Left lobe of liver (tissue), 1 donor: Measurements from ENCODE around the genes FEZ2 and CEBPZ.

GRCh38 chr2:32926736-32927366 lies 19.9 kb upstream of the LTBP1 start:
- PRO-cap, result no peak

DNA sequence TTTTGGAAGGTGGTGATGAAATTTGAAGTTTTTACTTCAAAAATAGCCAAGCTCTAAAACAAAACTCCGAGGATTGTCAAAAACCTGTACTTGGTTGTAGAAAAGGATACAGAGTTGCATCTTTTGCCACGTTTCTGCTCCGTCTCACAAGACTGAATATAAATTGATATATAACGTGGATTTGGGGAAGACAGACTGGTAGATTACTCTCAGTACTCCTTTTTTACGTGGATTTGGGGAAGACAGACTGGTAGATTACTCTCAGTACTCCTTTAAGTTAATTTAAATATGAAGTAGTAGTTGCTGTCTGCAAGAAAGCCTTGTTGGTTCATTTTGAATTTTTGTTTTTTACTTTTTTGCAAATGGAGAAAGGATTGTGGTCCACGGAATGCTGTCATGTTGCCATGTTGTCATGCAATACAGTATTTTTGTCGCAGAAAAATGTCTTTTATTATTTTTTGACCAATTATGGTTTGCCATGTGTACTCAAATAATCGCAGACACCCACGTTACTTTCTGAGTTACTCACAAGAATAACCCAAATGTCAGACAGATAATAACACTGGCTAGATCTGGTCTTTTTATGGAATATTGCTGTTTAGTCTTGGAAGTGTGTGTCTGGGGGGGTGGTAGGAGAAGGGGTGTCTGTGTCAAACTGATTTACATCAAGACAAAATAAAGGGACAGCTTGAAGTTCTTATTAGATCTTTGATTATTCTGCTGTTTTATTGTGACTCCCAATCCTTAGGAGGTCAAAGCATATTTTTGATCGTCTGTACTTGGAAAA lies 188.8 kb downstream of the LTBP1 start:
- PRO-cap, result no peak

DNA sequence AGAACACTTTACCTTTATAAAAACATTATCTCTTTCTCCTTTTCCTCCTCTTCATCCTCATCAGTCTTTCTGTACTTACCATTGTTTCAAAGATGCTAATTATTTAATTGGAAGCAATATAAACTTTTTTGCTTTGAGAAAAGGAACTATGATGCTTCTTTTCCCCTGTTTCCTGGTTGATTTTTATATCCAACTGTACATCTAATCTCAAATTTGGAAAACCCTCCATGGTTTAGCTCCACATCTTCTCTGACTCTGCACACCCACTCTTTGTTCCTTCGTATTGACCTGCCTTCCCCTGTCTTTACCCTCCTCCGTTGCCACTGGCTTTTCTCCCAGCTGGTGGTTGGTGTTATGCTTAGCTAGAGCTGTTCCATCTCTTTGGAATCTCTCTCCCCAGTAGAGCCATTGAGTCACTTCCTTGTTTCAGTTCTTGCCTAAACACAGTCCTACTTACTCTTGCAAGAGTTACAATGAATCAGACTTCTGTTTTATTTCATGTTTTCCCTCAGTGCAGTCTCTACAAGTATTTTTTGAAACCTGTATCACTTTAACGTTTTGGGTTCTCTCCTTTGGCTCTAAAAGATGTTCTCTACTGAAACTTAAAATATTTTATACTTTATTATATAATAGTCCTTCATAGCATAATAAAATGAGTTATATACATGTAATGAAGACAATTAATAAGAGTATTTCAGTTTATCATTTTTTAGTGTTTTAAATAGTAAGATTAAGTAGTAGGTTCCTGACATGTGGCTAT lies 263.9 kb downstream of the LTBP1 start:
- PRO-cap, result no peak

DNA sequence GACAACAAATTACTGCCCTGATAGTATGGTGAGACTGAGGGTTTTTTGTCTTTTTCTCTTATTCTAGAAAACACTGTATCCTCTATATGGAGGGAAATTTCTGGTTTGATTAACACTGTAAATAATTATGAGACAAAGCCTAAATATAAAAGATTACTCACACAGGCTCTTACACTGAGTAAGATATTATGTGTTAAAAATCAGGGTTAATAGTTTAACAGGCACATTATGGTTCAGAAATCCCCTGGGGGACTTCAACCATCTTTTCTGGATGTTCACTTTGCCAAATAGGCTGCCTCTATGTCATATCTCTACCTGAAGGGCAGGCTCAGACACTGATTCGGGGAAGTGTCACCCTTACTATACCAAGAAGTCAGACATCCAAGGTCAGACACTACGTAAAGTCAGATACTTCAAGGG lies 1.2 kb upstream of the RASGRP3 start:
- PRO-cap, result no peak

DNA sequence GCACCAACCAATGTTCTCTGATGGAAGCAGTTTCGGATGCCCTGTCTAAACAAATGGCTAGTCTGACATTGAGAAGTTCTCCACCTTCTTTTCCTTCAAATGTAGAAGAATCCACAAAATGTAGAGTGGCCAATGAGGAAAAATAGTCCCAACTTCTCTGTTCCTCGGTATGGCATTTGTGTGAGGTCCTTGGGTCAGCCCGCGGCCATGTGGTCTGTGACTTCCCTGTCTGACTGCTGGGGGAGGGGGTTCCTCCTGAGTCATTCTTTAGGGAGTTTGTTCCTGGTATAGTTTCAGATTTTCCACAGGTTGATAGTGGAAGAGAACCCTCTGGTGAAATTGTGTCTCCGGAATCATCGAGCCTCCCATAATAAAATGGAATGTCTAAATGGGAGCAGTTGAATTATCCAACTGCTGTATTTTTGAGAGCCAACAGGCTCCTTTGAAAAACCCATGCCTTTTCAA lies 1.7 kb downstream of the RASGRP3 start:
- PRO-cap, result no peak

DNA sequence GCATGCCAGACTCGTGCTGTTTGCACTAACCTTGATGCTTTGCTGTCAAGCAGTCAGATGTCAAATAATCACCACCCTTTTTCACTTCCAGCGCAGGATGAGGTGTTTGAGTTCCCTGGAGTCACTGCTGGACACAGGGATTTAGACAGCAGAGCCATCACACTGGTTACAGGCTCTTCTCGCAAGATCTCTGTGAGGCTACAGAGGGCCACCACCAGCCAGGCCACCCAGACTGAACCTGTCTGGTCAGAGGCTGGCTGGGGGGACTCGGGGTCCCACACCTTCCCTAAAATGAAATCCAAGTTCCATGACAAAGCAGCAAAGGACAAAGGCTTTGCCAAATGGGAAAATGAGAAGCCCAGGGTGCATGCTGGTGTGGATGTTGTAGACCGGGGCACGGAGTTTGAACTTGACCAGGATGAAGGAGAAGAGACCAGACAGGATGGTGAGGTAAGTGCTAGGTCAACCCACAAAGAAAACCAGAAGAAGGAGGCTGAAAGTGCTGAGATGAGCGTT lies 40.5 kb downstream of the FAM98A start:
- PRO-cap, result no peak

- PRO-cap, result no peak
These were observed 11.7 kb downstream of the CRIM1 start for GRCh38 chr2:36367228-36367825.

GRCh38 chr2:36399627-36400049 lies 44.1 kb downstream of the CRIM1 start:
- PRO-cap, result no peak

GRCh38 chr2:36537127-36537649 lies 60.8 kb downstream of the FEZ2 start:
- PRO-cap, result no peak

DNA sequence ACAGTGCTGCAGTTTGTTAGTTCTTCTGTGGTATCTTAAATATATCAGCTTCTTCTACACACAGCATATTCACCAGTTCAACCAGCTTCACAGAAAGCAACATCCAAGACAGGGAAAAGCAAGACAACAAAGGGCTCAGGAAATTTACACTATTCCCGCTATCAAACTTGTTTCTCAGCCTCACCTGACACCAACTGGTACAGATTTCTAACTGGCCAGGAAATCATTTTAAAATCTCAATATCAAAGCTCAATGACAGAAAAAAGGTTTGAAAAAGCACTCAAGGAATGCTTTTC lies 28.4 kb downstream of the FEZ2 start:
- PRO-cap, result no peak

DNA sequence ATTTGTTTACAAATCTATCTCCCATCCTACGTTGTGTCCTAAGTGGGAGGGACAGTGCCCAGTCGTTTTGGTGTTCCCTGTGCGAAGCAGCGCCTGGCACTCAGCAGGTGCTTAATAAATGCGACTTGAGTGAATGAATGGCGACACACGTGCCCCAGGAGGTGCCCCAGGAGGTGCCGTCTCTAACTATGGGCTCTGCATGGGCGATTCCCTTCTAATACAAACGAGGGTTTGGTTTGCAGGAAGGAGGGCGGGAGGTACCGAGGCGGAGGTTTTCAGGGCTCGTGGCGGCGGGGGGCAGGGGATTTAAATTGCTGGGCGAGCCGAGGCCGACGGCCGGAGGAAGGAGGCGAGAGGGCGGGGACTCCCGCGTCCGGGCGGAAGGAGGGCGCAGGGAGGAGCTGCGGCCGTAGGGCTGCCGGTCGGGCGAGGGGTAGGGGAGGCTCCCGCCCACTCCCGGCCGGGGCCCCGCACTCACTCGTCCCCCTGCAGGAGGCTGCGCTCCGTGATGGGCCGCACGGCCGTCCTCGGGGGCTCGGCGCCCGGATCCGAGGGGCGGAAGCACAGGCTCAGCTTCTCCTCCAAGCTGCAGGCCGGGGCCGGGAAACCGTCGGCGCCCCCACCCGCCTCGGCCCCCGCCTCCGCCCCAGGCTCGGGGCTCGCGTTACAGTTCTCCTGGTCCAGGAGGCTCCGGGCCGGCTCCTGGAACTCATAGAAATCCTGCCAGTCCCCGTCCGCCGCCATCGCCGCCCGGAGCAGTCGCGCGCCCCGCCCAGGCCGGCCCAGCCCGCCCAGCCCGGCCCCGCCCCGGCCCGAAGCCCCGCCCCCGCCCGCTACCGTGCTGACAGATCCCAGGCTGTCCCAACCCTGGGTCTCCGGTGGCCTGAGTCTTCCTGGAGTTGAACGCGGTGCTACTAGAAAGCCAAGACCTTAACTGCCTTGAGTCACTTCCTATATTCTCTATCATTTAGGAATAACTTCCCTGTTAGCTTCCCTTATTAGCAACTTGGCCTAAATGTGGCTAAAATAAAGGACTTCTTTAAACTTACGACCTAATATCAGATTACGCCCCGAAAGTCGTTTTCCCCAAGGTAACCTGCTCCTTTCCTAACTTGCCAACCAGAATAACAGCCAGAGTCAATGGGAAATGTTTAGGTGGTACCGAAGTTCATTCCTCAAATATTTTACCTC lies at the start of gene FEZ2:
FEZ2 (minus strand) TSS at position 770 of the 1,191 bp plus-strand sequence.
- PRO-cap, result bidirectional peak, plus-strand start at position 372 of the sequence, minus-strand start at position 277 of the sequence; bidirectional peak, plus-strand start at position 891 of the sequence, minus-strand start at position 752 of the sequence

DNA sequence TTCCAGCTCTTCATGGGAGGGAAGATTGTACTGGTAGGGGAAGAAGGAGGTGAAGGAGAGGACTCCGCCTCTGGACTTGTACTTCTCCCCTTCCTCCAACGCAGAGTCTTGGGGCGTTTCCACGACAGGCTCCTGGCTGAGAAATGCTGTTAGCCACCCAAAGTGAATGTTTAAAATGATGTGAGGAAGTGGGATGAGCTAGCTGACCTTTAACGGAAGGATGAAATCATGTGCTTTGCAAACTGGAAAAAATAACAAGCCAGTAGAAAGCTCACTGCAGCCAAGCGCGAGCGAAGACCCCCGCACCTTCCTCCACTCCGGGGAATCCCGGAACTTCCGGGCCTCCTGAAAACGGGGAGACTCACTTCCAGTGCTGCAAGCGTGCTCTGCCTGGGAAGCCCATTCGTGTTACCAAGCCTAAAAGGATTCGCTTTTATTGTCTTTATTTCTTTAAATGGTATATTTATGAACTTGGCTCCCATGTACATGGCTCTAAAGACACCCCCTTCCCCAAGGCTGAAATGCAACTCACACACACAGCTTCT lies 85.8 kb downstream of the VIT start:
- PRO-cap, result no peak

- PRO-cap, result no peak
These were observed 102.3 kb downstream of the VIT start for GRCh38 chr2:36798827-36799218.

DNA sequence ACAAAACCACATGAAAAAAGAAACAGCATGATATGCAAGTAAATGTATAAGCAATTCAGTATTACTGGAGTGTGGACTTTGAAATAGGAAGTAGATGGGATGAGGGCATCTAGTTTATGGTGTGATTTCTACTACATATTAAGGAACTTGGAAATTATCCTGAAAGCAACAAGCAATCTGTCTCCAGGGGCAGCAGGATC lies 107.4 kb downstream of the STRN start:
- PRO-cap, result no peak

- PRO-cap, result no peak
These were observed 82.4 kb downstream of the STRN start for GRCh38 chr2:36883753-36884422.

DNA sequence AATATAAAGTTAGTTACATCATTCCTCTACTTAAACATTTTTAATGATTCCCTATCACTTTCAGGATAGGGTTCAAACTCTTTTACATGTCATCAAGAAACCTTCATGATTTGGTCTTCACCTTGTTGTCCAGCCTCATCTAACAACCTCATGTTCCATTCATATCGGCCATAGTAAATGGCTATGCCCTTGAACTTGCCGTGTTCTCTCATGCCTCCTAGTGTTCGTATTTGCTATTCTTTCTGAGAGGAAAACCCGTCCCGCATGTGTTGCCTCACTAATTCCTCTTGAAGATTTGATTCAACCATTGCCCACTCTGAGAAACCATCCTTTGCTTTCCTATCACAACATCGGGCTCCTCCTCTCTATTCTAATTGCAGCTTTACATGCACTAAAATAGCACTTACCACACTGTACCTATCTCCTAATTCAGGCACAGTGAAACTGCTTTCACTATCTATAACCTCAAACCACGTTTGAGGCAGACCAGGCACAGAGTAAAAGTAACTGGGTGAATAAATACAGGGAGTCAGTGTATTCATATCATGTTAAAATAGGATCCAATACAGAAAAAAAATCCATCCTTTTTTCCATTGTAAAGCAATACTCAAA lies 38.8 kb upstream of the STRN start:
- PRO-cap, result no peak

GRCh38 chr2:37136021-37136894 lies 20.5 kb downstream of the EIF2AK2 start:
- PRO-cap, result no peak

- PRO-cap, result no peak
These were observed 3.8 kb downstream of the EIF2AK2 start for GRCh38 chr2:37152853-37153555.

DNA sequence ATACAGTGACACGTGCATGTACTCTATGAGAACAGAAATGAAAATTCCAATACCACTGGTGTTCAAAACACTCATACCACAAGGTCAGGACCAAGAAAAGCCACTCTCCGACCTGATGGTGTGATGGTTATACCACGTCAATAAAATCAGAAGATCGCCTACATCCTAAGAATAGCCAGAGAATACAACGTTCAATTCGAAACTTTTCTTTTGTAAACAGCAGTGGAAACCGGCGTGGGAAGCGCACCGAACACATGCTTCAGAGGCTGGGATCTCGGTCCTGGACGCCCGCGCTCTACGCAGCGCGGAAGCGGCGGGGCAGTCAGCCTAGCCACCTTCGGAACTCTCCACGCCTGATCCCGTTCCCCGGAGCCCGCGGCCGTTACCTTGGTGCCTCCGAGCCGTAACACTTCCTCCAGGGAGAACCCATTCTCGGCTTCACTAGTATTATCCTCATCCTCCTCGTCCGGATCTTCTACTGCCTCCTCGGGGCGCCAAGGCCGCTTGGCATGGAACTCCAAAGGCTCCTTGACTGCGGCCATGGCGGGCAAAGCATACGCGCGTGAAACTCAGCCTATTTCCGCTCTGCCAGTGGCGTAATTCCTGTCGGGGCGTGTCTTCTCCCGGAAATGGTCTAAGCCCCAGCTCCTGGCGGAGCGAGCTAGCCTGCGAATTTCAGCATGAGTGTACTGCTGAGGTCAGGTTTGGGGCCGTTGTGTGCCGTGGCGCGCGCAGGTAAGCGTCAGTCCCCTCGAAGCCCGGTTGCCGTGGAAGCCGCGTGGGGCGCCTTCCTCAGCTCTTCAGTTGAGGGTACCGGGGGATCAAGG lies at the start of gene CEBPZ:
CEBPZ (minus strand) TSS at position 571 of the 827 bp plus-strand sequence.
- PRO-cap, result bidirectional peak, plus-strand start at position 701 of the sequence, minus-strand start at position 571 of the sequence

GRCh38 chr2:37323226-37323687 lies 1.4 kb downstream of the PRKD3 start:
- PRO-cap, result no peak